Sciatic nerve (tissue), 1 donor: Measurements from ENCODE around the genes SGCG and PARP4.

- PRO-cap, result no peak
Observed at GRCh38 chr13:23180606-23181296, at the start of gene SGCG. SGCG (plus strand) TSS chr13:23180979.

DNA sequence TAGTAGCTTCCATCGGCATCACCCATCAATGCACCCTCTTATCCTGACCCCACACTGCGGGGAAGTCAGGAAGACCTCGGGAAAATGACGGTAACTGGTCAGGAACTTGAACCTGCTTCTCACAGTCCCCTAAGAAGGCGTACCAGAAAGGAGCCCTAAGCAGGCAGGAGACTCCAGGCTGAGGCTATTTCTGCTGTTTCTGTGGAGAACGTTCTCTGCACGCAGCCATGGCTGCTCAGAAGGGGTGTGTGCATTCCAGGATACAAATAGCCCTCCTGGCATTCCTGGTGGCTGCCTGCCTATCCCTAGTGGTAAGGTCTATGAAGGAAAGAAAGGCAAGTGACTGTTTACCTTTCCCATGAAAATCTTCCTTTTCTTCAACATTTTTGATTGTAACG, 2.5 kb downstream of the SGCG start:
- PRO-cap, result no peak

- PRO-cap, result no peak
Observed at GRCh38 chr13:23411048-23412095, 22.1 kb downstream of the SACS start.

DNA sequence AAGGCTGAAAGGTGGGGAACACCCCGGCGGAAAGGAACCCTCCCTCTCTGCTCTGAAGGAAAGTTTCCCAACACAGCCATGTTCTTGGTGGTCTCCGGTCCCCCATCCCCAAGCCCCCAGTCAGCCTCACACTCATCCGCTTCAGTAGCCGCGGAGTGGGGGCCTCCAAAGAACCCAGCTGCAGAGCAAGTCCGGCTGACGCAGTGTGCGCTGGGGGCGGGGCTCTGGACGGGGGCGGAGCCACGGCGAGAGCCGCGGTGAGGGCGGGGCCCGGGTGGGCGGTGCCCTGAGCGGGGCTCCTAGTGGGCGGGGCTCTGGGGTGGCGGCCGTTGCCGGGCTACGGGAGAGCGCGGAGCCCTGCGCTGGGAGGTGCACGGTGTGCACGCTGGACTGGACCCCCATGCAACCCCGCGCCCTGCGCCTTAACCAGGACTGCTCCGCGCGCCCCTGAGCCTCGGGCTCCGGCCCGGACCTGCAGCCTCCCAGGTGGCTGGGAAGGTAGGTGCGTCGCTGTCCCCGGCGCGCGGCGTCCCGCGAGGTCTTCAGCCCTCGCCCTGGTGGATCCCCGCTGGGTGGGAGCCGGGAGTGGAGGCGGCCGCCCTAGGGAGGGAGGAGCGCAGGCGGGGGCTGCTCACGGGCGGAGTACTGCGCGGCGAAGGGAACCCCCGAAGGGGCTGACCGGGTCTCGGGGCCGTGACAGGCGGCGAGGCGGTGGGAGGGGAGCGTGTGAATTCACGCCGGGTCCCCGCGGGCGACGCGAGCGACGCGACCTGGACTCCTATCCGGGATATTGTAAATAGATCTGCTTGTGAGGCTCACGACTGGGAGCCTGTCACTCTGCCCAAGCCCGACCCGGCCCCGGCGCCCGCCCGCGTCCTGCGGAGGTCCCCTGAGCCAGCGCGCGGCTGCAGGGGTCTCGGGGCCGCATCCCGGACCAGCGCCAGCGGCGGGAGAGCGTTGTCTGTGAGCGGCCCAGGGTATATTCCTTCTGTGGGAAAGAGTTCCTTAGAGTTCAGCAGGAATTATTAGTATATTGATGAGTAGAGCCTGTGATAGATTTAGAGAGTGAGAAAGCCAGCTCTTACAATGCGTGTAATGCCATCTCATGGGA, 9.2 kb downstream of the TNFRSF19 start:
- PRO-cap, result bidirectional peak, plus-strand start at position 352 of the sequence, minus-strand start at position 177 of the sequence; bidirectional peak, plus-strand start at position 645 of the sequence, minus-strand start at position 533 of the sequence

DNA sequence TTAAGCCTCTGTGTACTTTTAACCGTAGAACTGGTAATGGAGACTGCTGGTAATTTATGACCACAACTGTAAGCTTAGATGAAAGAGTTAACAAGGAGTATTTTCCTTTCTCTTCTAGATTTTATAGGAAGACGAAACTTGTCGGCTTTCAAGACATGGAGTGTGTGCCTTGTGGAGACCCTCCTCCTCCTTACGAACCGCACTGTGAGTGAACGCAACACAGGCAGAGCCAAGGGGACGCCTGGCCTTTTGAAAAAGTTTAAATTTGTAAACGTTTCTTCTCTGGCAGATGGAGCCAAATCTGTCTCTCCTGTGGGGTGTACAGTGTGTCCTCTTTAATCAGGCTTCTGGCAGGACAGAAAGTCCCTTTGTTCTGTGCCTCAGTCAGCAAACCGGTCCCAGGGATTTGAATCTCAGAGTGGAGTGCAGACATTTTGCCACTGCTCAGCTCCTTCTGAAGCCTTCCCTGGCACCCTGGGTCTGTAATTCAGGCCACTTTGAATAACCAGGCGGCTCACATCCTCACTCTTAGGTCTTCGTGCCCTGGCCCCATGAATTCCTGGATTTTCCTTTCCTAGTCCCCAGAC, 56.5 kb downstream of the TNFRSF19 start:
- PRO-cap, result no peak

GRCh38 chr13:23714927-23715371, 144.7 kb downstream of the TNFRSF19 start:
- PRO-cap, result no peak

GRCh38 chr13:23915206-23915821, 26.1 kb upstream of the MIPEP start:
- PRO-cap, result no peak

DNA sequence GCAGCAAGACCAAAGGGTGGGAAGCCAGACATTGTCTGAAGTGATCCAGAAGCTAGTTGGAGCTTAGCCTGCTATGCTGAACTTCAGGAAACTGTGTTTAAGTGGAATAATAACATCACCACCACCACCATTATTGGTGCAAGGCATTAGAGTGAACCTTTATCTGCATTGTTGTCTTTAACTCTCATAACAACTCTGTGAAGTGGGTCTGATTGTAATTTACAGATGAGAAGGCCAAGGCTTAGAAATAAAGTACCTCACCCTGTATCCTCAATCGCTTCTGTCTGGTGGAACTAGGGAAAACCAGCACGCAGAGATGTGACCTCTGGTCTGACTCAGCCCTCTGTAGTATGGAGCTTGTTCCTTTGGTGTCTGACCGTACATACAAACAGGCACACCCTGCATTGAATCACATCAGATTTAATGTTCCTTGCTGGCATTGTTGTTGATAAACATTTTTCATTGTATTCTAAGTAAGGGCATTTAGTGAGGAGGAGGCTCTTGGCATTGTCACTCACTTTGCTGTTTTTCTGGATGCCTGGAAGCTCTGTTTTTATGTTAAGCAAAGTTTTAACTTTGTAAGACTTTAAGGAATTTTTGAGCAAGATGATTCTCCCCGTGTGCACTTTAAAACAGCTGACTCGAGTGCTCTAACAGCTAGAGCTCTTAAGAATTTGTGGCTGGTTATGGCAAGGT, 89.1 kb upstream of the SPATA13 start:
- PRO-cap, result unidirectional peak, minus-strand start at position 352 of the sequence

GRCh38 chr13:24074860-24075350, 85.6 kb upstream of the SPATA13 start:
- PRO-cap, result no peak

GRCh38 chr13:24161973-24162711, 1.6 kb downstream of the SPATA13 start:
- PRO-cap, result no peak

DNA sequence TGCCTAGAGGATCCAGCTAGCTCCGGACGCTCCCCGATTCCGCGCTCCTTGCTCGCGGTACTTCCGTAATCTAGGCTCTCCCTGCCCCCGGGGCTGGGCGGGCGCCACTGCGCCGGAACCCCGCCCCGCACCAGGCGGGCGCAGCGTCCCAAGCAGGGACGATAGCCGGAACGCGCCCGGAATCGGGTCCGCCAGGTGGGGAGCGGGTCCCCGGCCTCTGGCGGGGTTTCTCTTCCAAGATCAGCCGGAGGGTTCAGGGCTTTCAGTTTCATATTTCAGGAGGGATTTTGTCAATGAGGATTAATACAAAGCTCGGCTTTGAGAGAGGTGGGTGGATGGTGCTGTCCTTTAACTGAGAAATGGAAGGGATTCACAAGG, at the start of gene PARP4:
PARP4 (minus strand) TSS at position 72 of the 378 bp plus-strand sequence.
- PRO-cap, result bidirectional peak, plus-strand start at position 173 of the sequence, minus-strand start at position 43 of the sequence

DNA sequence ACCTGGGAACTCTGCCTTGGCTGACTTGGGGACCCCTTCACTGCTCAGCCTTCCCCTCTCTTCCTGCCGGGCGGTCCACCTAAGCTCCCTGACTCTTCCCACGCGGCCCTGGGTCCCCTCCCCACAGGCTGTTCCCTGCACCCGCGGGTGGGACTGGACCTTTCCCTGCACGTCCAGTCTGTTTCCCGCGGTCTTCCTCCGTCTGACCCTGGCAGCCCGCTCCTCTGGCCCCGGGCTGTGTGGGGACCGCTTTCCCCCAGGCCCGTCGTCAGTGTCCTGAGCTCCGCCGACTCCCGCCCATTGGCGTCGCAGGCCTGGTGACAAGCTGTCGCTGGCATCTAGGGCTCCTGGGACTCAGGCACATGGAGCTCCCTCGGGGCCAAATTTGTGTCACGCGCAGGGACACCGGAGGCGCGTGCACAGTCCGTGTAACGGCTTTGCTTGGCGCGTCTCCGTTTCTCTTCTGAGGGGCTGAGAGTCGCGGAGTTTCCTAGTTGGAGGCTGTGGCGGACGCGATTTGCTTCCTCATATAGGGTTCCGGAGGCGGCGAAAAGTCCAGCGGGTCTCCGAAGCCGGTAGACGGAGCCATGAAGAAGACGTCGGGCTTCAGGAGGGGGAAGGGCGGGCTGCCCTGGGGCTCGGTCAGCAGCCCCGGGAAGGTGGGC, 28.9 kb upstream of the PARP4 start:
- PRO-cap, result no peak

DNA sequence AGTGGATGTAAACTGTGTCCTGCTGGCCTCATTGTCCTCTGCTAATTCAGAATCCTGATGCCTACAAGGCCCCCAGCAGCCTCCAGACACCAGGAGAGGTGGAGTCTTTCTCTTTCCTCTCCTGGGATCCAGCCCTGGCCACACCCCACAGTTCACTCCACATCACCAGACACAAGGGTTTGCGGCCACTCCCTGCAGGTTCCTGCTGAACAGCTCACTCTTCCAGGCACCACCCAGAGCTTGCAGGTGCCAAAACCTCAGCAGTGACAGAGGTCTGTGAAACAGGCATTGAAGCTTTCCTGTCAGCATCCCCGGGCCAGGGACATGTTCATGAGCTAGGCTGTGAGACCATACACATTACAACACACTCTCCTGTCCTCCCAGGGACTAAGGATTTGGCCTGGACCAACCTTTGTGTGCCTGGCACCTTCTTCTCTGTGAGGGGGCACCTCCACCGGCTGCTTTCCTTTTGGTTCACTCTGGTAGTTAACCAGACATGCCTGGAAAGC, 11.2 kb upstream of the ATP12A start:
- PRO-cap, result no peak

DNA sequence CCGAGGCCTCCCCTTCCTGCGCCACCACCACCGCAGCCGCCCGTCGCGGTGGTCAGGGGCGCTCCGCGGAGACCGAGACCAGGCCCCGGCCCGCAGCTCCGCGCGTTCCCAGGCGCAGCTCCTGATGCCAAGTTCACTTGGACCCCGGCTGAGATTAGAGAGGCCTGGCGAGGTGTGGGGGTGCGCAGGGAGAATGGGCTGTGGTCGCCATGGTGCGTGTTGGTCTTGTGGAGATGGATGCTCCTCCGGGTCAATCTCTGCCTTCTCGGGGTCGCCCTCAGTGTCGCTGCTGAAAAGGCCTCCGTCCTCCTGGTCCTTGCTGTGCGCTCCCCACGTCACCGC, 17.9 kb upstream of the RNF17 start:
- PRO-cap, result no peak

DNA sequence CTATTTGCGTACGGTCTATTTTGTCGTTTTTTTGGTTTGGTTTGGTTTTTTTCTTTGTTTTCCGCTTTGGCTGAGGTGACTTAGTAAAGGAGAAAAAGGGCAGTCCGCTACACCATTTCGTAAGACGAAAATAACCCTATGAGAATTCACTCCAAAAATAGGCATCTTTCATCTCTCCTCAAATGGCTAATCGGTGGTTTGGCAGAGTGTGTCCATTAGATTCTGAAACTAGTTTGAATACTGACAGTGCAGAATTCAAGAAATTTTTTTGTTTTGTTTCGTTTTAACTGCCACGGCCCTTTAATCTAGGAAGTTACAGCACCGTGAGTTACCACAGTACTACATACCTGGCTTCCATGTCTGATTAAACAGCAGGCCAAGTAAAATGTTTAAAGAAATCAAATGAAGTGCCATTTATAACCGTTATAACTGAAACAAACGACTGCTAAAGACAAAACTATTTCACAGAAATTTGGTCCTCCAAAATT, 640 bp upstream of the CENPJ start:
- PRO-cap, result unidirectional peak, plus-strand start at position 83 of the sequence

GRCh38 chr13:25018308-25019204, 77.4 kb upstream of the PABPC3 start:
- PRO-cap, result no peak

DNA sequence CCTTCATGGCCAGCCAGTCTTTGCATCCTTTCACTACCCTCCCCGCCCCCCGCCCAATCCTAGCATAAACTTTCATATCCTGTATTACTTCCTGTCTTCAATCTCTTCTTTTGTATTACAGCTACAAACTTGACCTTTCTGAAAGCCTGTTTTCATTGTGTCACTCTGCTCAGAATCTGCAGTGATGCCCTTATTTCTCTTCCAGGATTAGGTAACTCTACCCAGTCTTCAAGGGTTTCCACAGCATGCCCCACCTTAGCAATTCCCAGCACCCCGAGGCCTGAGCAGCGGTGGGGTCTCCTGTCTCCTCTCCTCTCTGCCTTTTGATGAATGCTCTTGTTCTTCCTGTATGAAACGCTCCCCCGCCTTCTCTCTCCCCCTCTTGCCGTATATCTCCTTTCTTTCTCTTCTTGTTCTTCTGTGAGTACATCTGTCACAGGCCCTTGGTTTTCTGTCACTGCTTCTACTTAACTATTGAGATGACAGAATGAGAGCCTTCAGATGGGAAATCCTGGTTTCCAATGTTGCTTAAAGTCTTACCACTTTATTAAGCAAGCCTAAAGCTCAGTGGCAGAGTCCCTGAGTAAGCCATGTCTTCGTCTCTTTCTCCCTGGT, 145.5 kb downstream of the SHISA2 start:
- PRO-cap, result no peak

DNA sequence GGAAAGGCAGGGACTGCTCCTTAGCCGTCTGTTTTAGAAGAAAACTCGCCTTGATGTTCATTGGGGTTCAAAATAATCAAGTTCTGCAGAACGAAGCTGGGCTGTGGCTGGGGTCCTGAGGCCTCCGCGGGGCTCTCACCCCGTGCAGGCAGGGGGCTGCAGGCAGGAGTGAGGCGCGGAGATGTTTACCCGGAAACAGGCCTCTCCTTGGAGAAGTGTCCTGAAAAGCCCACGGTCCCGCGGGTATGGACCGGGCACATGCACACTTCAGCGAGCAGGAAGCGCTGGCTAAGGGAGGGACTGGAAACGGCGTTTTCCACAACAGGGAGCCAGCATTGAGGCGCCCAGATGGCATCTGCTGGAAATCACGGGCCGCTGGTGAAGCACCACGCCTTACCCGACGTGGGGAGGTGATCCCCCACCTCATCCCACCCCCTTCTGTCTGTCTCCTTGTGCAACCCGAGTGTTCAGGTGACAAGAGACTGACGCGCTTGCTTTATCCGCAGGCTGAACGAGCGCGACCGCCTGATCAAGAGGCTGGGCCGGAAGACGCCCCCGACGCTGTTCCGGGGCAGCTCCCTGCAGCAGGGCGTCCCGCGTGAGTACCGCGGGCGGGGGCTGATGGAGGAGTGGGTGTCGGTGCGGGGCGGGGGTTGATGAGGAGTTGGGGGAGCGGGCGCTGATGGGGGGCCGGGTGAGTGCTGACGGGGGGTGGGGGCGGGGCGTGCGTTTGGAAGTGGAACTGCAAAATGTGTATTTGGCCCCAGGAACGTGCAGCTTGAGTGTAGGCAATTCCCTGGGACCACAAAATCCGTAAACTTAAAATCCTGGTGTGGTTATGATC, 39.6 kb downstream of the SHISA2 start:
- PRO-cap, result no peak

DNA sequence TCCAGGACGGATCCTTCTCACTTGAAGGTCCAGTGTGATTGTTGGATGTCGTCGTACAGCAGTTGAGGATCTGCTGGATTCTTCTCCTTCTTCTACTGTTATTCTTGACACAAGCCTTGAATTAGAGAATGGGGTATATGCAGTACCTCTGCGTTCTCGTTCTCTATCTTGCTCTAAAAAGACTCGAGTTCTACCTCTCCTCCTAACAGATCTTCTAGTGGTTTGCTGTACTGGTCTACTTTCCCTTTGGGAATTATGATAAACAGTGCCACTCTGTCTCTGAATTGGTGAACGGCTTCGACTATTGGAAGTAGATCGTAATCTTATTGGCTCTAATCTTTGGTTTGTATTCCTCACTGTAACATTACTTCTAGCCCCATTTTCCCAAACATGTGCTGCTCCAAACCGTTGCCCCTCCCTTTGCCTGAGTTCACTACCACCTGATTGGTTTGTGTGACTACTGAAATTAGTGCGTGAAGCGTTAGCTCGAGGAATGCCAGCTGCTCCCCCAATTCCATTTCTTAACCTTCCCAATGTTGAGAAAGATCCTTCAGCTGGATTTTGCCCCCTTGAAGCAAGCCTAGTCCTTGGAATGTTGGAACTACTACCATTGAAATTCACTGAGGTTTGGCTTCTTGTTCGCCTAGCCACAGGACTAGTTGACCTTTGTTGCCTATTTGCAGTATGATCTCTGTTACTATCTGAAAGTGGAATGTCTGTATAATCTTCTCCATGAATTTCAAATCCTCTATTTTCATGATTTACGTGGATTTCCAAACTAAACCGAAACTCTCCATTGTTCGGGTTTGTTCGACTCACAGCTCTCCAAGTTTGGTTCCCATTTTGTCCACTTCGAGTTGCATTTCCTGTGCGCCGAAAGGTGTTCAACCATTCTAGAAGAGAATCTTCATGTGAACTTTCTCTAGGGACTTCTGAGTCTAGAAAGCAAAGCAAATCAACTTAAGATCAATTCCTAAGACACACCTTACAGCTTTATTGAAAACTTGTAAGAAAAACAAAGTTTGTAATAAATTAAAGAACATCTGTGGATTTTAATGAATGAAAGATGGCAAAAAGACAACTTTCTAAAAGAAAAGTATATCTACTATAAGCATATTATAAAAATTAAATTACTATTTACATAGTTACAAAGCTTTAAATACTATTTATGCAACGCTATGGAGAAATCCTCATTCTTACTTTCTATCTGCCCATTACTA, 7.0 kb downstream of the RNF6 start:
- PRO-cap, result no peak

DNA sequence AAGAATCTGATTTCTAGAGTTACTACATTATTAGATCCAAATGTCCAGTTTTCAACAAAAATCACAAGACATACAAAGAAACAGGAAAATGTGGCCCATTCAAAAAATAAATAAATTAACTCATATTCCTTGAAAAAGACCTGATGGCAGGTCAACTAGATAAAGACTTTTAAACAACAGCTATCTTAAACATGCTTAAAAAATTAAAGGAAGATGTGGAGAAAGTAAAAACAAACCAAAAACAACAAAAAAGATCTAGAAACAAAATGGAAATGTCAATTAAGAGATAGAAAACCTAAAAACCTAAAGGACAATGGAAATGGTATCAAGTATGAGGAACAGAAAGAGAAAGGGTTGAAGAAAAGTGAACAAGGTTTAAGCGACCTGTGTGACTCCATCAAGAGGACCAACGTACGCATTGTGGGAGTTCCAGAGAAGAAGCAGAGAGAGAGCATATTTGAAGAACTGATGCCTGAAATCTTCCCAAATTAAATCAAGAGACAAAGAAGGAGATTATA, 62.9 kb downstream of the CDK8 start:
- PRO-cap, result no peak